GM06990 (cell line): ENCODE measurements around the gene POSTN.

- RRBS = no CpG with 5 or more reads among the region's 1 CpG
Measured at GRCh38 chr13:34538461-34538863, 403.6 kb upstream of the NBEA start.

DNA sequence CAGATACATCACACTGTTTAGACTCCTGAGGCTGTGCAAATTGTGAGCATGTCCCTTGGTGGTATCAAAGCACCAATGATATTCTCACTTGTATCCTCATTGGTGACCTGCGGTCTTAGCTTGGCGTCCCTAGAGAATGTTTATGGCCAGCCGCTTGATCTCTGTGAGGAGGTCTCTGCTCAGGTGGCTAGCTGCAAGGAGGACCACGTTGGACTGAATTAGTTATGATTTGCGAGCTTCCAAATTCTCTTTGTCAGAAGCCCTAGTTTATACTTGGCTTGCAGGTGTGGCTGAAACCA is 283.7 kb upstream of the MAB21L1 start:
- RRBS = no CpG with 5 or more reads among the region's 5 CpGs

DNA sequence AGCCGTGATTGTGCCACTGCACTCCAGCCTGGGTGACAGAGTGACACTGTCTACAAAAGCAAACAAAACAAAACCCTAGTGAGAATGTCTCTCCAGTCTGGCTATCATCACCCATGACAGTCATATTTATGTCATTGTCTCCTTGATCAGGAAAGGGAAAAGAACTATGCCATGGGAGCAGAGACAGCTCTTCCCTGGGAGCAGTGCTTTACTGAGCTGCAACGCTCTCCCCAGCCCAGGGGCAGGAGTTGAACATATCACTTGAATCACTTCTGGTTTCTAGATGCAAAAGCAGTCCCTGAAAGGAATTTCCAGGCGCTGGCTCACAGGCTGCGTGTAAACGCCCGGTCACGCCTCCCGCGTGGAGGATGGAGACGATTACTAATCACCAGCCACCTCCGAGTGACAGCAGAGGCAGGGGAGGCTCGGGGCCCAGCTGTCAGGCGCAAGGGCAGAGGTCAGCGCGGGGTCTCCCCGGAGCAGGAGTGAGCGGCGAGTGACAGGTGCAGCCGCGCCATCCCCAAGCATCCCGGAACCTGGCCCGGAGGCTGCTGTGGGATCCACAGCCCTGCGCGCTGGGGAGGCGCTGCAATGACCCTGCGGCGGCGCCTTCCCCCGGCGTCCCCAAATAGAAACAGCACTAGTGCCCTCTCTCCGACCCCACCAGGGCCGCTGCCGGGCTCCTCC is 23.5 kb upstream of the DCLK1 start:
- RRBS = 39% methylated on average over 18 of the region's 33 CpGs

- RRBS = no CpG with 5 or more reads among the region's 4 CpGs
Measured at GRCh38 chr13:36827912-36828719, 9.1 kb downstream of the RFXAP start.

DNA sequence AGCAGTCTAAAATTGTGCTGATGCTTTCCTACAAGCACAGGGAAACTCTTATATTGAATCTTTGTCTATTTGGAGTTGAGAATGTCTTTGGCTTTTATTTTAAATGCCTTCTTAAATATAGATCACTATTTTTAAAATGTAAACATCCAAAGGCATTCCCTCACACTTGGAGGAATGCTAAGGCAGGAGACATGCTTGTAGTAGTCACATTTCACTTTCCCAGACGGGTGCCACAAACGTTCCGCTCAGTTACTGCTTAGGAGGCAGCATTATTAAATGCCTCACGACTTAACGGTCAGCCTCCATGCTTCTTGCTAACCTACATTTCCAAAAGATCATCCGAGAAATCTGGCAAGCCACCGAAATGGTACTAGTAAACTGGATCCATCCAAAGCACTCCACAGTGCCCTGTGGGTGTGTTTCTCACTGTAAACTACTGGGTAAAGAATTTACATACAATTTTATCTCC is 1.4 kb downstream of the SMAD9 start:
- RRBS = no CpG with 5 or more reads among the region's 7 CpGs

DNA sequence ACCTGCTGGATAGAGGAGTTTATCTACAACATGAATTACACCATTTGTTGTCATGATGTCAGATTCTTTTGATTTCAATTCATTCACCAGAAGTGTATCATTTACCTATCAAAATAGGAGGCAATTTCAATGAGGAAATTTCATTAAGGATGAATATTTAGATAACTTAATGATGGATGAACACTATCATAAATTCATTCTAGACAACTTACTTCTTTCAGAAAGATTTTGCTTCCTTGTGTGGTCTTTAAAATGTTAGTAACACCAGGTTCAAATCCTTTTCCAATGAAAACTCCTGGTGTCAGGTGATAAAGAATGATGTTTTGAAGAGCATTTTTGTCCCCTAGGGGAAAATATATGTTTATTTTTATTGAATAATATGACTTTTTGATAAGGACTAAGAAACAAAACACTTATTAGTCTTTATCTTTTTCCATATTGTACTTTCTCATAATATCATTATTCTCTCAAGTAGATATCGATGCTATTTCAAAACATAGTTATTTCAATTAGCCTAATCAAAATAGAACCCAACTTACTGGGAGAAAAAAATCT is 19.5 kb downstream of the POSTN start:
- RRBS = no CpG with 5 or more reads among the region's 1 CpG

- RRBS = no CpG with 5 or more reads among the region's 6 CpGs
Measured at GRCh38 chr13:37598543-37599004, at the start of gene POSTN. POSTN (minus strand) TSS chr13:37598768.

GRCh38 chr13:38421817-38422236 is 72.2 kb downstream of the UFM1 start:
- RRBS = no CpG with 5 or more reads among the region's 1 CpG

GRCh38 chr13:39006112-39006675 is 15.6 kb upstream of the STOML3 start:
- RRBS = no CpG with 5 or more reads among the region's 21 CpGs

DNA sequence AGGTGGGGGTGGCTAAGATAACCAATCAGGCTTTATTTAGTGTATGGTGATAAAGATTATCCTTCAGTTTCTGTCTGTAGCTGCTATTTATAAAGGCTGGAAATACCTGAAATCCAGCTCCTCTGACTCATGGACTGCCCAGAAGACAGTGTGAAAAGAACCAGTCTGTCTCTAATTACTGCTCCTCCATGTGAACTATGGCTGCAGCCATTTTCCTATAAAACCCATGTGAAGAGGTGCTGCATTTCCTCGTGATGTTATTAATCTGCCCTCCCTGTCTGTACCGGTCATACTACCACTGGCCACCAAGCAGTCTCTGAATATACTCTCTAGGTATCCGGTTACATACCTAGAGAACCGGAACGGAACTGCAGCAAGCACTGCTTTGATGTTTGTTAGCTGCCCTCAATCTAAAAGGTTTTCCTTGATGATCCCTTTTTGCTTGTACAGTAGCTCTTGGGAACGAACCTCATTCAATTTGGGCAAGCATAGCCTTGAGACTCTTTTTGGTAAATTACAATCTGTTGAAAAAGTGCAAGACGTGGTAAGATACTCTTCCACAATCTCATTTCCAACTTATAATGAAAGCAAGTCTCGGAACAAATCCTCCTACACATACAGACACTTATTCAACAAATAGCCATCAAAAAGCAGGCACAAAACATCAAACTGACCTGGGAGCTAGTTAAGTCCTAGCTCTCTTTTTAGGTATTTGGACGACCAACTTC is 237.8 kb downstream of the LHFPL6 start:
- RRBS = 80% methylated on average over 1 of the region's 9 CpGs

DNA sequence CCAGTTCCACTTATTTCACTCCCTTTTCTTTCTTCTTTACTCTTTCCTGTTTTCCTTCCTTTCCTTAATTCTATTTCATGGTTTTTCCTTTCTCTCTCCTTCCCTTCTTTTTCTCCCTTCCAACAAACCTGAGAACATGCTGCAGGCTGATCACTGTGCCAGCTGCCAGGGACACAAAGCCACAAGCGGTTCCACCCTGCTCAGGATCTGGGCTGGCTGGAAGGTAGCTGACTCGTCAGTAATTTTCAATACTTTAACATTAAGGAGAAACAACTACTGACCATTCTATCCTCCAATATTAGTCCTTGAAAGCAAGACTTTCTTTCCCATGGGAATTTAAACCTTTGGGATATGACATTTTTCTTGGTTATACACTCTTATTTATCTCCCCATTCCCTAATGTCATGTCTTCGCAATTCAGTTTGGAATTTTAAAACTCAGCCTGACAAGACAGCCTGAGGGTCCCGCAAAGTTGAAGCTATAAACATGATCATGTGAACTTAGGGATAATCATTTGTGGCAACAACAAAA is 143.6 kb downstream of the LHFPL6 start:
- RRBS = no CpG with 5 or more reads among the region's 4 CpGs

GRCh38 chr13:39567649-39568110 is 35.3 kb downstream of the LHFPL6 start:
- RRBS = no CpG with 5 or more reads among the region's 1 CpG

GRCh38 chr13:39601956-39603039 is 695 bp downstream of the LHFPL6 start:
- RRBS = 3% methylated on average over 27 of the region's 46 CpGs

- RRBS = no CpG with 5 or more reads among the region's 6 CpGs
Measured at GRCh38 chr13:39741314-39741793, 85.9 kb downstream of the COG6 start.

- RRBS = no CpG with 5 or more reads among the region's 2 CpGs
Measured at GRCh38 chr13:39956088-39956462, 300.6 kb downstream of the COG6 start.

GRCh38 chr13:40313890-40314171 is 352.6 kb downstream of the FOXO1 start:
- RRBS = no CpG with 5 or more reads among the region's 2 CpGs

GRCh38 chr13:40375702-40376470 is 290.6 kb downstream of the FOXO1 start:
- RRBS = no CpG with 5 or more reads among the region's 8 CpGs

DNA sequence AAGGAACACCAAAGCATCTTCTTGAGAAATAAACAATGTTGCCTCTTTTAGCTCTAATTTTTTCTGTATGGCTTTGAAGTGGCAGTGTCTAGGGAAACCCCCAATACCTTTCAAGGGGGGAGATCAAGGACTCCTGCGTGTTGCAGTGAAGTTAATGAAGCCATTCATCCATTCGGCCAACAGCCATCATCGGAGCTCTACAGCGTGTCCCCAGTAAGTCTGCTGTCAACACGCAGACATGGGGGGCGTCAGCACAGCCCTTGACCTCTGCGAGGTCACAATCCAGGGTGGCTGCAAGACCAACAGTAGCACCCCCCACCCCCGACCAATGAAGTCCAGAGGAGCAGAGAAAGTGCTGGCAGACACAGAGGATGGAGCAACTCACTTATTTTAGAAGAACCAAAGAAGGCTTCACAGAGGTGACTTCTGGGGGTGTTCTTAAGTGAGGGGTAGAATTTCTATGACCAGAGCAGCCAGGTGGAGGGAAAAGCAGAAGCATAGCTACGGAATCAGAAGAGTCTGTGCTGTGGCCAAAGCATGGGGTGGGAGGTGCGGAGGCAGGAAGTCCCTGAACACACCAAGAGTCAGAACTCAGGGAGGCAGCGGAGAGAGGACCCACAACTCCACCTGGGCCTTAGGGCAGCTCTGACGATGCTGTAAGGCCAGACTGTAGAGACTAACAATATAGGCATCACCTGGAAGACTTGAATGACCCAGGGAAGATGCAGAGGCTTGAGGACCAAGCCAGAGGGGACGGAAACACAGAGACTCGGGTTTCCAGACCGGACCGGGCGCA is 185.4 kb downstream of the FOXO1 start:
- RRBS = no CpG with 5 or more reads among the region's 17 CpGs

DNA sequence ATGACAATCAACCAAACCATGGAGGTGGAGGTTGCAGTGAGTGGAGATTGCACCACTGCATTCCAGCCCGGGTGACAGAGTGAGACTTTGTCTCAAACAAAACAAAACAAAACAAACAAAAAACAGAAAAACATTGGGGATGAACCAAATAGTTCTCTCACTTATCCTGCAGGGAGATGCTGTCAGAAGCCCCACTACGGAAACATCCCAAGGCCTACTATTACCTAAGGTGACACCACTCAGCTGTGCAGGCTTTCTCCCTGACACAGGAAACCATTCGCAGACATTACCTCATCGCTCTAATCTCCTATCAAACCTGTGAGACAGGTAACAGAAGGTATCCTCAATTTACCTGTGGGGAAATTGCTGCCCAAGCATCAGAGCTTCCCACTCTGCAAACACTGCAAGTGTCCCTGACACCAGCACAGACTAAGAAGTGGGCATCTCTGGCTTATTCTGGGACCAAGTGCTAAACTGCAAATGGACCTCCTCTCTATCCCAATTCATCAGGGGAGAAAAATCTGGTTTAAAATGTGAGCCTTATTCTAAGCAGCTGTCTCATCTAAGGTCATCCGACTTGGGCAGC is 113.4 kb downstream of the FOXO1 start:
- RRBS = no CpG with 5 or more reads among the region's 5 CpGs

DNA sequence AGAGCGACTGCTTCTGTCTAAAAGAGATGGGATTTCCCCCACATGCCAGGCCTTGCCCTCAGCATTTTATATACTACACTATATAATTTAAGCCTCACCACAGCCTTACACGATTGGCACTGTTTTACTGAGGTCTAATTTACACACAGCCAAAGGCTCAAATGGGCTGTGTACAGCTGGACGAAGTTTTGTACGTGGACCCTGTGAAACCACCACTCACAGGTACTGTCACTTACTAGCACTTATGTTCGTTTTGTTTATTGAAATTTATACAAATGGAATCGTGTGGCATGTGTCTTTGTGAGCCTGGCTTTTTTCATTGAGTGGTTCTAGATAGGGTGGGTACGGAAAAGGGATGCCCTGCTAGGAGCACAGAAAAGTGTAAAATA is 67.1 kb downstream of the FOXO1 start:
- RRBS = no CpG with 5 or more reads among the region's 7 CpGs